Spleen (tissue), 7 donors: Measurements from ENCODE around the gene FSHR.

GRCh38 chr2:47654520-47655783 lies 84.2 kb upstream of the KCNK12 start:
- PRO-cap, 4 experiments = peak in 1 of 4 experiments; most common minus-strand start chr2:47655283 (in 1)
- RAMPAGE, long total RNA, 4 experiments = no peak in any of the 4 experiments

GRCh38 chr2:47777440-47778207 lies 5.3 kb upstream of the MSH6 start:
- PRO-cap, 4 experiments = no peak in any of the 4 experiments
- RAMPAGE, long total RNA, 4 experiments = no peak in any of the 4 experiments

GRCh38 chr2:47869707-47870812 lies 36.2 kb downstream of the FBXO11 start:
- PRO-cap, 4 experiments = no peak in any of the 4 experiments
- RAMPAGE, long total RNA, 4 experiments = no peak in any of the 4 experiments

DNA sequence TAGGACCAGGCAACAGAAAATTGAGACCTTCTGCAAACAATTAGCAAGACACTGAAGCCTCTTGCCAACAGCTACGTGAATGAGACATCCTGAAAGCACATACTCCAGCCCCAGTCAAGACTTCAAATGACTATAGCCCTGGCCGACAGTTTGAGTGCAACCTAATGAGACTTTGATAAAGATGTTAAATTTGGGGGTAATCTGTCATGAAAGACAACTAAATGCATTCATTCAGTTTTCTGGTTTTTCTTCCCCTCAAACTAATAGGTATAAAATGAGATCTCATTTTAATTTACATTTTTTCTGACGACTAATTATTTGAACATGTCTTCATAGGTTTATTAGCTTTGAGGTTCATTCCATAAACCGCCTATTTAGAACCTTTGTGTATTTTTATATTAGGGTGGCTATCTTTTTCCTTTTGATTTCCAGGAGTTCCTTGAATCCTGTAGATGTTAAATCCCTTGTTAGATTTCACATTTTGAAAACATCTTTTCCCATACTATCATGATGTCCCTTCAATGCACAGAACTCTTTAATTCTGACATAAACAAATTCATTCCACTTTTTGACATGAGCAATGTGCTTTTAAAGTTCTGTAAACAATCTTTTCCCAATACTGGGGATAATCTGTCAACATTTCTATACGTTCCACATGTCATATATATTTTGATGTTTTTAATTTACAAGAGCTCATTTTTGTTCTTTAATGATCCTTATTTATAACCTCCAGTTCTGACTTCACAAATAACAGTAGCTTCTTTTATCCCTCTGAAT lies 34.8 kb downstream of the FBXO11 start:
- PRO-cap, 4 experiments = peak in 1 of 4 experiments; most common minus-strand start position 532 of the sequence (in 1)
- RAMPAGE, long total RNA, 4 experiments = no peak in any of the 4 experiments

DNA sequence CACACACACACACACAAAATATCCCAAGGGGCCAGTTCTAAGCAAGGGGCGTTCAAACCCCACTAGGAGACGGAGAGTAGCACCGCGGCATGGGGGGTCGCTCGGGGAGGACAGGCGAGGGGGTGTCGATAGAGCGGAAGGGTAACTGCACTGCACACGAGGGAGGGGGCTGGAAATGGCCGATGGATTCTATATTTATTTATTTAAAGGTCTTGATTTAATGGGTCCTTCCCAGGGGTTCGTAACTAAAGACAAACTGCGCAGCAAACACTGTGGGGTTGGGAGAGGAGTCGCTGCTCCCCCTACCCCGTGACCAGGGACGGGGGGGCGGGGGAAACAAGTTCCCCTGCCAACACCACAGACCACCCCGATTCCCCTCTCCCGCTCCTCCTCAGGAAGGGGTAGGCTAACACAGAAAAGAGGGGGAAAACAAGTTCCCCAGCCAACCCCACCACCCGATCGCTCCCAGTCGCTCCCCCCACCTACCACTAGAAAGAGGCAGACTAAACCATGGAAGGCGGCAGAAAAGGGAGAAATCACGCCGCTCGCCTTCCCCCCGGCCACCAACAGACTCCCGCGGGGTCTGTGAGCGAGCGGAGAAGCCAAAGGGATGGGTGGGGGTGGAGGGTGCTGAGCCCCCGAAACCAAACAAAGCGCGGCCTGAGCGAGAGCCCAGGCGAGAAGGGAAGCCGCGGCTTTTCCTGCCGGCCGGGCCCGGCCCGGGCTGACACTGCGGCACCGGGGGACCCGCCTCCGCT lies 1.5 kb downstream of the FBXO11 start:
- PRO-cap, 4 experiments = peak in 3 of 4 experiments; most common plus-strand start position 339 of the sequence (in 2); most common minus-strand start position 295 of the sequence (in 2)
- RAMPAGE, long total RNA, 4 experiments = no peak in any of the 4 experiments

- PRO-cap, 4 experiments = peak in 4 of 4 experiments; most common plus-strand start chr2:47906897 (in 2); most common minus-strand start chr2:47906941 (in 1)
- RAMPAGE, long total RNA, 4 experiments = start-site peak on the plus strand in 3 of 4 experiments, at chr2:47906813-47906924 at its widest, 7 to 28 reads per replicate
Observed at GRCh38 chr2:47906593-47907205, 401 bp upstream of the FBXO11 start.

GRCh38 chr2:48525374-48525838 lies 4.5 kb upstream of the STON1 start:
- PRO-cap, 4 experiments = peak in 1 of 4 experiments; most common plus-strand start chr2:48525694 (in 1)
- RAMPAGE, long total RNA, 4 experiments = no peak in any of the 4 experiments

DNA sequence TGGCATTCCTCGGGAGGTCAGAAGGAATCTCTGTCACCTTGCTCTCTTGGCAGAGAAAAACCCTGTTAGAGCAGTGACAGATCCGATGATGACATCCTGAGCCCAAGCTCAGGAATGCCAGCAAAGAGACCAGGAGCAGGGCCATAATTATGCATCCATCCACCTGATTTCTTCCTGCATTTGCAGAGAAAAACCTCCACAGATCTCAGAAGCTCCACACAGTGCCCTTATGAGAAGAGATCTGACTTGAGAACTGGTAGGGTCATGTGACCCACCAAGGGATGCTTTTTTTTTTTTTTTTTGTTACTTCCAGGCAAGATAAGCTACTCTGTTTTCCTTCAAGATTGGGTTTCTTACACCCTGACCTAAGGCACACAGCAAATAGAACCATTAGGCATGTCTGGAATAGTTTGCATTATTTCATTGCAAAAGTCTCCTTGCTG lies at the start of gene FSHR:
FSHR (minus strand) TSS at position 243 of the 443 bp plus-strand sequence.
- PRO-cap, 4 experiments = no peak in any of the 4 experiments
- RAMPAGE, long total RNA, 4 experiments = no peak in any of the 4 experiments

DNA sequence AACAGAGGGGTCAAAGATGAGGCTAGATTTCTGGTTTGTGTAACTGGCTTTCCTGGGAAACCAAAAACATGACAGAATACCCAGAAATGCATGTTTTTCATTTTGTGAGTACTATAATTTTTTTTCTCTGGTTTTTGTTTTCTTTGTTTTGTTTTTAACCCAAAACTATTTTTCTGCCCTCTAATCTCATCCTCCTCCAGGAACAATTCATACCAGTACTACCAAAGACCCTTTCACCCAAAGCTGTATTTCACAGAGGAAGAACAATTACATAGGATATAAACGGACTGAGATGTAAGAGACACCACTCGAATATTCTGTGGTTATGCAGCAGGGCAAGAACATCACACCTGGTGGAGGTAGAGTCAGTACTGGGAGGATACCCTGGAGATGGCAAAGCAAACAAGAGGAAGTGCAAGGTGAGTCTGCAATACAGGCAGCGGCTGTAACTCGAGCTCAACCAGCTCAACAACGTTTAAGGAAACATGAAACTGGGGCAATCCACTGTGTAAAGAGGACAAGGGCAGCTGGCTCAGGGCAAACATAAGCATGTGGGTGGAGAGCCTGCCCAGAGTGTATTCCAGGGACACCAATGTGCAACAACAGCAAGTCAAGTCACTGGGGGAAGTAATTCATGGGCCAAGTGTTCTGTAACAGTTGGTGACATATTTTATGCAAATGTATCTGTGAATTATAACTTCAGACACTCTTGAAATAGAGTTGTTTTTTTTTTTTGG lies 19.0 kb downstream of the NRXN1 start:
- PRO-cap, 4 experiments = no peak in any of the 4 experiments
- RAMPAGE, long total RNA, 4 experiments = no peak in any of the 4 experiments

- PRO-cap, 4 experiments = peak in 1 of 4 experiments; most common plus-strand start chr2:52723356 (in 1)
- RAMPAGE, long total RNA, 4 experiments = no peak in any of the 4 experiments
Observed at GRCh38 chr2:52723227-52723567, 1044.4 kb upstream of the CHAC2 start.

DNA sequence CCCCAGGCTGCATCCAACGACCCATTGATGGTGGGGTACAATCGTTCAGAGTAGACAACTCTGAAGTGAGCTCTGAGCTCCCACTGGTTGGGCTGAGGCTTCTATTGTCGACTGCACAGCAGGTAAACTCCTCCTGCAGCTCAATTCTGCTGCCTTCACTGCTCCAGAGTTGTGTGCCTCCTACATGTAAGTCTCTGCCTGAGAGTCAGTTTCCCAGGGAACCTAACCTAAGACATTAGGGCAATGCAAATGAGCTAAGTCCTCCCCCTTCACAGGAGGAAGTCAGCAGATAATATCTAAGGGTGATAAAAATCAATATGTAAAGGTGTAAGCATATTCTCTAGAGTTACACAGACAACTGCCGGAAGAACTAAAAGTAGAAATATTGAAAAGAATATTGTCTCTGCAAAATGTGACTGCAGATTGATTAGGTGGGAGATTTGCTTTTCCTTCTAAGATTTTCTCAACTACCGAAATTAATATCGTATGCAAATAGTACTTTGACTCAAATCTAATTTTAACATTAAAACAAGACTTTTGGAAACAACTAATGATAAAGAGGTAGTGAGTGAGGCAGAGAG lies 122.1 kb downstream of the ACYP2 start:
- PRO-cap, 4 experiments = peak in 2 of 4 experiments; most common minus-strand start position 196 of the sequence (in 2)
- RAMPAGE, long total RNA, 4 experiments = no peak in any of the 4 experiments

GRCh38 chr2:54122802-54123683 lies 133.0 kb downstream of the TSPYL6 start:
- PRO-cap, 4 experiments = no peak in any of the 4 experiments
- RAMPAGE, long total RNA, 4 experiments = no peak in any of the 4 experiments

DNA sequence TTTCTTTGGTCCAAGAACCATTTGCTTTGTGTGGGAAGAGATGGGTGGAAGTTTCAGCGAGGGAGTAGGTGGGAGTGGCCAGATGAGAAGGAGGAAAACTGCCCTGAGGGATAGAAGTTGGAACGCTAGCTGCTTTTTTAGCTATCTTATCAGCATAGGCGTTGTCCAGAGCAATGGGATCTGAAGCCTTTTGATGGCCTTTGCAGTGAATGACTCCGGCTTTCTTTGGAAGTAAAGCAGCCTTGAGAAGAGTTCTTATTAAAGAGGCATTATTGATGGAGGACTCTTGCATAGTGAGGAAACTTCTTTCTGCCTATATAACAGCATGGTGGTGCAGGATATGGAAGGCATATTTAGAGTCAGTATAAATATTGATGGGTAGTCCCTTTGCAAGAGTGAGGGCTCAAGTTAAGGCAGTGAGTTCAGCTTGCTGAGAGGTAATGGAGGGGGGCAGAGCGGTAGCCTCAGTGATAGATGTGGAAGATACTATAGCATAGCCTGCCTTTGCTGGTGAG lies 52.5 kb downstream of the SPTBN1 start:
- PRO-cap, 4 experiments = no peak in any of the 4 experiments
- RAMPAGE, long total RNA, 4 experiments = no peak in any of the 4 experiments

- PRO-cap, 4 experiments = no peak in any of the 4 experiments
- RAMPAGE, long total RNA, 4 experiments = no peak in any of the 4 experiments
Observed at GRCh38 chr2:54550623-54550953, 94.5 kb downstream of the SPTBN1 start.

DNA sequence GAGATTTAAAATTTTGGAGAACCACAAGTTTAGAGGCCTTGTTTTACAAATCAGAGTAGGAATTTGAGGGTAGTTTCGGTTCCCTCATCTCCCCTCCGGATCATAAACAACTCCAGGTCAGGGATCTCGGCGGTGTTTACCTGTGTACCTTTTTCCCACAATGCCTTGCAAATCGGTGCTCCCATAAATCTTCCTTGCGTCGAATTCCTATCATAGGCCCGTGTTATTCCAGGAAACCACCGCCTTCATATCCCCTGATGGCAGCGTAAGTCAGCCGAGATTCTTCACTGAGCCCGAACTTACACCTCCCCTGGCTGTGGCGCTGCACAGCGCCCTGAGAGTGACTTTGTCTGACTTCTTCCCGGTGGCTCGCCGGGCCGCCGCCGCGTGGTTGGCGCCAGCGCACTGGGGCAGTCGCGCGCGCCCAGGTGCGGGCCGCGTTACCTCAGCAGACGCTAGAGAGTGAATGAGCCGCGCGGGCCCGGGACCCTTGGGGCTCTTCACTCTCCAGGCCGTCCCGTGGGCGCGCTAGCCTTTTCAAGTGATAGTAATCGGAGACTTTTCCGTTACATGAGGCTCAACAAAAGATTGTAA lies 101.5 kb downstream of the SPTBN1 start:
- PRO-cap, 4 experiments = peak in 4 of 4 experiments; most common plus-strand start position 451 of the sequence (in 4); most common minus-strand start position 289 of the sequence (in 3)
- RAMPAGE, long total RNA, 4 experiments = no peak in any of the 4 experiments

DNA sequence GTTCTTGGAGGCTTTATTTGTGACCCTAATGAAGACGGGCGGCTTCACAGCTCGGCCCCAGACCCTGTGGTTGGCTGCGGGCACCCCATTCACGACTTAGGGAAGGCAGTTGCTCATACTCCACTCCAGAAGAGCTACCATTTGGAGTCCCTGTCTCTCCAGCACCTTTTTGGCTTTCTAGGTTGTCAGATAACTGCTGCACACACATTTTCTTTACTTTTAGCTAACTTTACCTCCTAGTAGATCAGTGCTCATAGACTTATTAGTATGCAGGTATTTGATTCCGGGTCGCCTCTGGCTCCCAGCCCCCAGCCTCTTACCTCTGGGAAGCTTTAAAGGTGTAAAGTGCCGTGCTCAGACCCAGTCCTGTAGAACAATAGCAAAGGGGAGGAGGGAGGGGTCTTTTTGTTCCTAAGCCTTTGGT lies 102.8 kb downstream of the SPTBN1 start:
- PRO-cap, 4 experiments = peak in 1 of 4 experiments; most common plus-strand start position 128 of the sequence (in 1); most common minus-strand start position 98 of the sequence (in 1)
- RAMPAGE, long total RNA, 4 experiments = no peak in any of the 4 experiments

DNA sequence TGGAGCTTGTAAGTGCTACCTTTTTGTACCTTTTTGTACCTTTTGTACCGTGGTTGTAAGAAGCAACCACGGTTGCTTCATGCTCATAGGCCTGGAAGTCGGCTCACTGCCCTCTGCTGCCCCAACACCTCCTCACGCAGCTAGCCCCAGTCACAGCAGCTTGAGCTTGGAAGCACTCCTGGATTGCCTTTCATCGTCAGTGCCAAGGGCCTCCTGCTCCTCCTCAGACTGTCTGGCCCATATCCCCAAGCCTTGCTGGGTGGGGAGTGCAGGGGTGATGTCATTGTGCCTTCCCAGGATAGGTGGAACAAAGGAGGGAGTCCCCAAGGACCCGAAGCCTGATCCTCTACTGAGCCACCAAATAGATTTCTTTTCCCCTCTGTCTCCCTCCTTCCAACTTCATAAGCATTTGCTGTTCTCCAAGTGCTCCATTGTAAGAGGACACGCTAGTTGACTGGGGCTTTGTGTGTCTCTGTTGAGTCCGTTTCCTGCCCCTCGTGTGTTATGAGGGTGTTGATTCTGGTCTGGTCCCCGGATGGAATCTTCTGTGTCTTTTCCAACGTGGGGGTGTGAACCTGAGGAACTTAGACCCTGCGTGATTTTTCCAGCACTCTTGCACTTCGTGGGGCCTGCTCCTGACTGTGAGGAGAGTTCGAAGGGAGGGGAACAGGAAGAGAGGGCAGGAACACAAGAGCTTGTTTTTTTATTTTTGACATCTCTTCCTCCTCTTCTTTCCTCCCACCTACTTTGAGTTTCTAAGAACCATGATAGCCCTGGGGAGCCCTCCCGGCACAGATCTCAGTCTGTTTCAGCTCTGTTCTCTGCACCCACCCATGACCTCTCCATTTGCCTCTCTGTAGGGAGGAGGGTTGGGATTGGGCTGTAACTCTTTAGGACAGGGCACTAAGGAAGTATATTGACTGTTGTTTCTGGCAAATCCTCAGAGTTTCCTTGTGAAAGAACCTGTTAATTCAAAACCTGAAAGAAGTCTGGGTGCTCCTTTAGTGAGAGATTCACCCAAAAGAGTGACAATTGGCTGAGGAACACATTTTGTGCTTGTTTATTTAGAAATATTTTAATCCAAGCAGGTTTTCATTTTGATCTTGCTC lies 127.1 kb upstream of the EML6 start:
- PRO-cap, 4 experiments = no peak in any of the 4 experiments
- RAMPAGE, long total RNA, 4 experiments = no peak in any of the 4 experiments

DNA sequence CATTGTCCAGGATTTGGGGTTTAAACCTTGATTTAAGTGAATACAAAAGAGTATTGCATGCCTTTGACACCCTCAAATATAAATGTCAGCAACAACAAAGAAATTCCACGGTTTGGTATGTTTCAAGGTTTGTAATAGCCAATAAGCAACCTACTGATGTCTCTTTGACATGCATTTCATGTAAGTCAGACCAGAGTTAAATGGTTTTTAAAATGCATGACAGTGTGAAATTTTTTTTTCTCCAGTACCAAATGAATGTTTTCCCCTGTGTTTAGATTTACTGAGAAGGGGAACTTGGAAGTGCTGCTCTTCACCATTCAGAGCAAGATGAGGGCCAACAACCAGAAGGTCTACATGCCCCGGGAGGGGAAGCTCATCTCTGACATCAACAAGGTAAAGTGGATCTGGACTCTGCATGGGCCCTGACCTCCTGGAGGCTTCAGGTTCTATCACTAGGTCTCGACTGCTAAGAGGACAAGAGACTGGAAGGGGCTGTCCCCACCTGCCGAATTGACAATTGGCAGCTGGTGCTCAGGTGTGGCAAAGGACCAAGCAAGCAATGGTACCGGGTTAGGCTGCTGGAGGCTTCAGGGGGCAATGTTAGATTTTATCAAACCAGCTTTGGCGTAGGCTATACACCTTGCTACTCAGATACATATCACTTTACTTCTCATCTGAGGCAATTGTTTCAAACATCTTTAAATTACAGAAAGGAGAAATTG lies 100.1 kb upstream of the EML6 start:
- PRO-cap, 4 experiments = no peak in any of the 4 experiments
- RAMPAGE, long total RNA, 4 experiments = no peak in any of the 4 experiments

- PRO-cap, 4 experiments = no peak in any of the 4 experiments
- RAMPAGE, long total RNA, 4 experiments = start-site peak on the plus strand in 3 of 4 experiments, at chr2:54628979-54629026 at its widest, 85 to 136 reads per replicate
Observed at GRCh38 chr2:54628618-54629194, 94.8 kb upstream of the EML6 start.

- PRO-cap, 4 experiments = no peak in any of the 4 experiments
- RAMPAGE, long total RNA, 4 experiments = no peak in any of the 4 experiments
Observed at GRCh38 chr2:54648841-54649244, 74.6 kb upstream of the EML6 start.